CMK (cell line): ENCODE results near the genes ATP6V1FNB and TNPO3.

DNA sequence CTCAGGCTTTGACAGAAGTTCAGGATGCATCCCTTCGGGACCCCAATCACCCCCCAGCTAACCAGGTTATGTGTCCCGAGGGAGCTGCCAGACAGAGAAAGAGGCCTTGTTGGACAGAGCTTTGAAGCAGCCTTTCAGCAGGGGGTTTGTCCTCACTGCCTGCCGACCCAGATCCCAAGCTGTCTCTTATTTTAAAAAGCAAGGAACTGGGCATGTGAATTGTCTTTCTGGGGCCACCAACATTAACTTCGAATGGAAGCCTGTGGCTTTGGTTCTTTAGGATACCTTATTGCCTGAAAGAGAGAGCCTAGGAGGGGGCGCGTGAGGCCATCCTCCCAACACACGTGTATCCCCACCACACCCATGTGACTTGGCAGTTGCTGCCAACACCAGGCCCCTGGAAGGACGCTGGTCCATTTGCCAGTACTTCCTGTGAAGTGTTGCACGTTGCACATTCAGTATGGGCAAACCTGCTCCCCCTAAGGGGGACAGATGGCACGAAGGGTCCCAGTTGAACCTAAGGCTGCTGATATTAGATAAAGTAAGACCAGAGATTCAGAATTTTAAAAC, 905 bp downstream of the CCDC136 start:
- RRBS, result no CpG with 5 or more reads among the region's 10 CpGs

GRCh38 chr7:128801181-128801753, 9.5 kb downstream of the CCDC136 start:
- RRBS, result 95% methylated on average over 3 of the region's 13 CpGs

GRCh38 chr7:128829851-128830262, 349 bp upstream of the FLNC start:
- RRBS, result 45% methylated on average over 12 of the region's 22 CpGs

GRCh38 chr7:128843716-128844330, 13.6 kb downstream of the FLNC start:
- RRBS, result 100% methylated on average over 2 of the region's 18 CpGs

DNA sequence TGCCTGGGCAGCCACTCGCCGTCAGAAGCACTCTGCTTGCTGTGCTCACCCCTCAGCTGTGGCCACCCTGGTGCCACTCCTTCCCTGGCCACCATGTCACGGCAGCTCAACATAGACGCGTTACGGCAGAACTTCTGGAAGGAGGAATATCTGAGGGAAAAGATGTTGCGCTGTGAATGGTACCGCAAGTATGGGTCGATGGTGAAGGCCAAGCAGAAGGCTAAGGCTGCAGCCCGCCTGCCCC, at the start of gene ATP6V1FNB:
Gene ATP6V1FNB, plus strand, starts transcription at position 14 of the 244 bp plus-strand sequence.
- RRBS, result no CpG with 5 or more reads among the region's 10 CpGs

DNA sequence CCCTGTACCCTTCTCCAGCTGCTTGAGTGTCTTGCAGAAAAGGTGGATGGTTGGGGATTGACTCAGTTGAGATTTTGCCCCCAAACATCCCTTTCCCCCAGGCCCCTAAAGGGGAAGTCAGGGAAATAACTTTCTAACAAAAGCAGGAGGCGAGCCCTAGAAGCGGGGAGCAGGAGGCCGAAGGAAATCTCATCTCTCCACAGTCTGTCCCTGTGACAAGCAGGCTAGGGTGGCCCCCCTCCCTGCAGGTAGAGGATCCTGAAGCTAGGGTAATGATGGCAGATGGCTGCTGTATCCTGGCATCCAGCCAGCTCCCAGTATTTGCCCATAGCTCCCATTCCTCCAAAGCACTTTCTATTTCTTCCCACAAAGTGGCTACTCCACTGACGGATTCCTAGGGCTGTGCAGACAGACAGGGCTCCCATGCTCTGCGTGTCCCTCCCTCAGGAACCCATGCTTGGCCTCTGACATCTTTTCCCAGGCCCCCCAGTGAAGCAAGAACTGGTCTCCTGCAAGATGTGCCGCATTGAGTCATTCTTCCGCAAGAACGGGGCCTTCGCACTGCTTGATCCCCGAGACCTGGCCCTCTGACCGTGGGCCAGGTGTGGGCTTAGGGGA, 2.2 kb downstream of the ATP6V1FNB start:
- RRBS, result no CpG with 5 or more reads among the region's 11 CpGs

- RRBS, result no CpG with 5 or more reads among the region's 13 CpGs
These were observed 7.4 kb downstream of the KCP start for GRCh38 chr7:128902845-128903675.

GRCh38 chr7:128909622-128910570, 613 bp downstream of the KCP start:
- RRBS, result 62% methylated on average over 4 of the region's 42 CpGs

DNA sequence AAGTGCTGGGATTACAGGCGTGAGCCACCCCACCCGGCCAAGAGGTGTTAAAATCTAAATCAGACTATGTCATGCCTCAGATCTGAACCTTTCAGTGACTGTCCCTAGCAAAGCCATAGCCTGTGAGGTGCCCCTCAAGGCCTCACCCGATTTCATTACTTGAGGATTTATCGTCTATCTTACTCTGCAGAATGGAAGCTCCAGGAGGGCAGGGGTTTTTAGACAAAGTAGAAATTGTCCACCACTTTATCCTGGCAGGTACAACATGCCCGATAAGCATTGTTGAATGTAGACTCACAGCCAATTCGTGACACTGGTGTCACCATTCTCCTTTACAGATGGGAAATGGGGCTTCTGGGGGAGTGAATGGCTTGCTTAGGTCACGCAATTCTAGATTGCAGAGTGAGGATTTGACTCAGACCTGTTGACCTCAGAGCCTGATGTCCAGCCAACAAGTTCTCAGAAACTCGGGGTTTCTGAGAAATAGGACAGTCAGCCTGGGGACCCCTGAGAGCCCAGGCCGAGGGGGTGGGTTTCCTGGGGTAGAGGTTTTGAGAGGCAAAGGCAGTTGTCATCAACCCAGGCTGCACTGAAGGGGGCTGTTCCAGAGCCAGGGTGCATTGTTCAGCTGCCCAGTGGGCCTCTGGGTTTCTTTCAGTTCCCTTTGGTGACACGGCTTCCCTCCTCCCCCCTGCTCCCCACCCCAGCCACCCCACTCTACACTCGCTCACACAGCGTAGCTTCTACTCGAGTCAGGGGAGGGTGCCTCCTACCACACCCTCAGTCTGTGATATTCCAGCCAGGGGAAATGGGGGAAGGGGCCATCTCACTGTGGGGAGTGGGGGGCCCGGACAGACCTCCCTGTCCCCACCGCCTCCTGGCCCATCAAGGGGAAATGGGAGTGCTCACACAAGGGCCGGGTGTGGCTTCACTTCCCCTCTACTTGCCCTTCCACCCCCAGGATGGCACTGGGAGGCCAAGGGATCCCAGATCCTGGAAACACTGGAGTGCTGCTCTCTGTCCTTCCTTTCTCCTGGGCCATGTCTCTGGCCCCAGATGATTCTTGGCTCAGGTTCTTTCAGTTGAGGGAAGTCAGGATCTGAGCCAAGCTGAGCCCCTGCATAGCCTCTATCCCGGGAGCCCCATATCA, 3.0 kb upstream of the IRF5 start:
- RRBS, result 42% methylated on average over 3 of the region's 17 CpGs

GRCh38 chr7:129054040-129054360, 911 bp downstream of the TNPO3 start:
- RRBS, result no CpG with 5 or more reads among the region's 8 CpGs

GRCh38 chr7:129054361-129055438, at the start of gene TNPO3:
Gene TNPO3, minus strand, starts transcription at chr7:129055111.
- RRBS, result 2% methylated on average over 6 of the region's 67 CpGs

GRCh38 chr7:129137184-129137734, 7.2 kb upstream of the TSPAN33 start:
- RRBS, result no CpG with 5 or more reads among the region's 2 CpGs

DNA sequence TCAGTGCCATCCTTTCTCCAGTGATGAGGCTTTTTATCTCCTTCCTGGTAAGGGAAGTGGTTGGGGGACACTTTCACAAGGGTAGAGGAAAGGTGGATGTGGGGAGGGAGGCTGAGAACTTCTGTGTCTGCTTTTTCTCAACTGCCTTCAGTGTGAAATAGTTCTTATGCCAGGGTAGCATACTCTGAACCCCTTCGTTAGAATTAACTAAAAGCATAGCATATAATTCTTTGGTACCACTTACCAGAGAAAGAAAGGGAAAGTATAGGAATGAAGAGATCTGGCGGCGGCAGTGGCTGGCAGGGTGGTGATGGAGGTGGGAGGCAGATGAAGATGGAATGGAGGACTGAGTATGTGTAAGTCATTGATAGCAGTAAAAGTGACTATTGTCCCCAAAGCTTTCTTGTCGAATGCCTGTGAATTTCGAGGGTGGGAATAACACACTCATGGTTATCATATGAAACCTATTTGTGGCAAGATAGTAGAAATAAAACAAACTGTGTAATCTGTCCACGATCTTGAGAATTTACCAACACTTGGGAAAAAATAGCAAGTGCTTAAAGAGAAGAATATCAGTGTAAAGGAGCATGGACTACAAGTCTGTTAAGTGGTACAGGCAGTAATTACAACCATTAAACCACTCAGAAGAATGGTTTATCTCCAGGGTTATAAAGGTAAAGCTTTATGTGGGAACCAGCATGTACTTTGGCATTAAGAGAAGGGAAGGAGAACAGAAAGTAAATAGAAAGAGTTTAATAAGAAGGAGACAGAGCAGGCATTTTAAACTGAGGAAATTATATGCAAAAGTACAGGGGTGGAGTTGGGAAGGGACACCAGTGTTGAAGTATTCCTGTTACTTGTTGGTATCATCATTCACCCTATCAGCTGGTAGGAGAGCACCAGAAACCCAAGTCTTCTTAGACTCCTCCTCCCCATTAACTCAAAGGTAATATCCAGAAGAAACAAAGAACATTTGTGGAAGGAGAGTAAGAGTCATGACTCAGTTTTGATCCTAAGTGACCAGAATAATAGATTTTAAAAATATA, 92.6 kb upstream of the STRIP2 start:
- RRBS, result no CpG with 5 or more reads among the region's 6 CpGs

DNA sequence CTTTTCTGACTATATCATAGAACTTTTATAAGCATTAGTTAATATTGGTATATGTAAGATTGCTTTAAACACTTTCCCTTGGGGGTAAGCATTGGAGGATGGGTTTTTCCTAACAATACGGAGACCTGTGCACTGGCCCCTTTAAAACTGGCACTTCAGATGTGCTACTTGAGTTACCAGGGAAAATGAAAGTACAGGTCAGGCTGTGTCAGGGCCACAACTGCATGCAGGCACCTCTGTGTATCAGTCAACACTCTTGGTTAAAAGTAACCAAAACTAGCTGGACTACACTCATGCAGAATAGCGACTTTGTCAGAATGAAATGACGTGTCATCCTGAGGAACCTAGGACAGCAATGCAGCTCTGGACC, 33.9 kb upstream of the SMKR1 start:
- RRBS, result no CpG with 5 or more reads among the region's 3 CpGs

DNA sequence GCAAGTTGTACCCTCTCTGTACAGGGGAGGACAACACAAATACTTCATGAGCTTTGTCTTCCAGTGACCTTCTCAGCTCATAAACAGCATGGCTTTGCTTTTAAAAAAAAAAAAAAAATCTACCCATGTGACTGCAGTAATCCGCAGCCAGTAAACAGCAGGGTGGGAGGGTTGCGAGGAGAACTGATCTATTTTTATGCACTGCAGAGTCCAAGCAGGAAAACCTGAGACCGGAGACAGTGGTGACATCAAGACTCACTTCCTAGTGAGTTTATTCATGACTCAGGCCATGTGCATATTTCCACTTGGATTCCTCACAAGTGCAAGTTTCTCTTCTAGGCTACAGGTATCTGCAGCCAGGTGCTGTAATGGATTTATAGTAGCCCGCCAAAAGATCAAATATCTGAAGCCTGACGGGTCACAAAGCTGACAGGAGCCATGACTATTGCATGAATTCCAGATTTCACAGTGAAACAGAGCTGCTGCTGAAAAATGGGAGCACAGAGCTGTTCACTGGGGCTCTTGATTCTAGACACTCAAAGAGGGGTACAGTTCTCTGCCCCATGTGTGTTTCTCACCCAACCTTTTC, 128.0 kb downstream of the NRF1 start:
- RRBS, result no CpG with 5 or more reads among the region's 5 CpGs

DNA sequence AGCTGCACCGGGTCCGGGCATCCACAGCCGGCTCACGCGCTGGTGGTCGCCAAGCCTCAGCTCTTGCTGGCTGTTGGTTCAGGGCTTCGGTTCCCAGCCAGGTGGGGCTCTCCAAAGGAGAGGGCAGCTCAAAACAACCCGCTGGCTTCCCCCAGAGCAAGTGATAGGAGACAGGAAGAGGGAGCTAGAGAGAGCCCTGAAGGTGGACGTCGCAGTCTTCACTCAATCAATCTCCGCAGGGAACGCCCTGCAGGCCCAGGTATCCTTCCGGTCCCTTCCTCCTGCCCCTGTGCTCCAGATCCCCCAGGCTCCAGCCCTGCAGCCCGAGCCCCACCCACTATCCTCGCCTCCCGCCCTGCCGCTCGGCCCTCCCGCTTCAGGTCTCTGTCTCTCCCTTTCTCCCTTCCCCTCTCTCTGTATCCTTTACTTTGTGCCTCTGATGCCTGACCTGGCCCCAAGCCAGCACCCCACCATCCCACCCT, 127.9 kb downstream of the UBE2H start:
- RRBS, result 89% methylated on average over 1 of the region's 19 CpGs

- RRBS, result no CpG with 5 or more reads among the region's 11 CpGs
These were observed 126.2 kb downstream of the UBE2H start for GRCh38 chr7:129826592-129826928.

DNA sequence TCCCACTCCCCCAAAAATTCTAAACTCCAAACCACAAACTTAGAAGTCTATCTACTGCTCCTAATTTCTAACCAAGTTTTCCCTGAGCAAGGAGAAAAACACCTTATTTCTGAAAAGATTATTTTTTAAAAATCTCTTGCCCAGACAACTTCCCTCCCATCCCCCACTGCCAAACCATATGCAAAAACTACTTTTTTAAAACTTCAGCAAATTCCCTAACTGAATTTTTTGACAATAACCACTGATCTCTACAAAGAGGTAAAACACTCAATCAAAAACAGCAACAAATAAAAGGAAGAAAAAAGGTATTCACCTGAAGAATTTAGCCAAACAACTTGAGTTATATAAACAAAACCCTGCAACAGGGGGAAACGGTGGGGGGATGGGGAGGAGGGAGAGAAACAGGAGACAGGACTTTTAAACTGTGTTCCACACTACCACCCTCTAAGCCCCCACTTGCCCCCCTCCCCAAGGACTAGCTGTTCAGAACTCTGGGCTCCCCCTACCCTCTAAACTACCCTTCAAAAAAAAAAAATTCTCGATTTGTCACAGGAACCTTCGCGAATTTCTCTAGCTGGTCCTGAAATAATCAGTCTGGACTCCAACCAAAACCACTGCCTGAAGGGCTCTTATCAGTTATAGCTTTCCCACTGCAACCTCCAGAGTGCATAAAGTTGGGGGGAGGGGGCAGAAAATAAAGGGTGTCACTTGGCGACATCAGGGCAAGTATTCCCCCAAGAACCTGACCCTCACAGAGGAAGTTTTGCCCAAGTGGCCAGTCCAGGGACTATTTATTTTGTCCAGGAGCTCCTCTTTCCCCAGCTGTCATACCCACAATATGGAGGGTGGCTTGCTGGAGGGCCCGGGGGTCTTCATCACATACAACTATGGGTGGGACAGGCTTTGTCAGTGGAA, 1.5 kb downstream of the UBE2H start:
- RRBS, result 1% methylated on average over 1 of the region's 6 CpGs

DNA sequence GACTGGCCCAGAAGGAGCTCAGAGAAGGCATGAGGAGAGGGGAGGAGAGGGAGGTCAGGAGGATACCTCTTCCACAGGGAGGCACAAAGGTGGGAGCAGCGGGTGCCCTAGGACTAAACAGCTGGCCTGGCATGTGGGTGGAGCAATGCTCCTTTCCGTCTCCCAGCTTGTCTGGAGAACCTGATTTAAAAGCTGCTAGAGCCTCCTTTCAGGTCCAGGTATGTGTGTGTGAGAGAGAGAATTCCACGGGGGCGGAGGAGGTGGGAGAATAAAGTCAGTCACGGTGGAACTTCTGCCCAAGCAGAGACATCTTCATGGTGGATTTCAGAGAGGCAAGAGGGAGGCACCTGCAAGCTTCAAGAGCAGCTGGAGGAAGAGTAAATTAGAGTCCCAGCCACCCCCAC, 29.3 kb upstream of the UBE2H start:
- RRBS, result no CpG with 5 or more reads among the region's 5 CpGs

DNA sequence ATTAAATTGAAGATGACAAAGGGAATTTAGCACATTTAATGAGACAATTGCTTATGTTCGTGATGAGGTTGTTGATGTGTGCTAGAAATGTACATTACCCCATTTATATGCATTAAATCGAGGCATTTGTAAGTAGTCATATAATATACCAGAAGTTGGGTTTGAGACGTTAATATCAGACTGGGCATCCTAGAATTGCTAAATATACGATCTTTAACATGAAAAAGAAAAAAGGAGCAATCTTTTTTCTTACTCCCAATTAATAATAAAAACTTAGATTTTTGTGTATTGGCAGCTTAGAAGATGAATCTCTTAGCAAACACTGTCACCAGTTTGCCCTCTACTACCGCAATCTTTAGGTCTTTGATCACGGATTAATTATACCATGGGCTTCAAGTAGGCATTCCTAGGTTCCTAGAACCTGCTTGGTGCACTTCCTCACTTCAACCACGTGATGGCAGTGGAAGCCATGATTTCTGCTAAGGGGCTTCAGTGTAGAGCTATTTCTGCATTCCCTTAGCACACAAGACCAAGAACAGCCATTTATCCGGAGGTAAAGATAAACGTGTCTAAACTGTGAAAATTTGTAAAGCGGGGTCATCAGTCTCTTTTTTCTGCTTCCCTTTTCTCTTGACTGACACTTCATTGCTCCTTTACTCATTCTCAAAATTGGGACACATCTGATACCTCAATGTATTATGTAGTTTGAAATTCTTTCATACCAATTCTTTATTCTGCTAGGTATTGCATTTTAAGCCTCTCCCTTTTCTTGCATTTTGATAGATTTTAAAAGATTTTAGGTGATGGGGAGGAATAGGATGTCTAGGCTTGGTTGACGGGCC, 1.8 kb downstream of the KLHDC10 start:
- RRBS, result no CpG with 5 or more reads among the region's 11 CpGs